ENCODE data around the gene NLGN1.

GRCh38 chr3:172586366-172586904 is 63.2 kb upstream of the TNFSF10 start:
- PRO-cap, 5 experiments: peak in 4 of 5 experiments; most common plus-strand start chr3:172586745 (in 4); most common minus-strand start chr3:172586497 (in 1)
- RAMPAGE, long total RNA, 2 experiments: no peak in any of the 2 experiments
- RRBS: no CpG with 5 or more reads among the region's 3 CpGs

- PRO-cap, 5 experiments: peak in 5 of 5 experiments; most common plus-strand start chr3:172594802 (in 4); most common minus-strand start chr3:172594714 (in 2)
- RAMPAGE, long total RNA, 2 experiments: no peak in any of the 2 experiments
- RRBS: no CpG with 5 or more reads among the region's 6 CpGs
Observed at GRCh38 chr3:172594479-172595068, 71.3 kb upstream of the TNFSF10 start.

GRCh38 chr3:172678088-172678617 is 32.7 kb downstream of the NCEH1 start:
- PRO-cap, 5 experiments: no peak in any of the 5 experiments
- RAMPAGE, long total RNA, 2 experiments: no peak in any of the 2 experiments
- RRBS: no CpG with 5 or more reads among the region's 3 CpGs

- PRO-cap, 5 experiments: no peak in any of the 5 experiments
- RAMPAGE, long total RNA, 2 experiments: no peak in any of the 2 experiments
- RRBS: no CpG with 5 or more reads among the region's 6 CpGs
Observed at GRCh38 chr3:172698735-172698996, 12.2 kb downstream of the NCEH1 start.

DNA sequence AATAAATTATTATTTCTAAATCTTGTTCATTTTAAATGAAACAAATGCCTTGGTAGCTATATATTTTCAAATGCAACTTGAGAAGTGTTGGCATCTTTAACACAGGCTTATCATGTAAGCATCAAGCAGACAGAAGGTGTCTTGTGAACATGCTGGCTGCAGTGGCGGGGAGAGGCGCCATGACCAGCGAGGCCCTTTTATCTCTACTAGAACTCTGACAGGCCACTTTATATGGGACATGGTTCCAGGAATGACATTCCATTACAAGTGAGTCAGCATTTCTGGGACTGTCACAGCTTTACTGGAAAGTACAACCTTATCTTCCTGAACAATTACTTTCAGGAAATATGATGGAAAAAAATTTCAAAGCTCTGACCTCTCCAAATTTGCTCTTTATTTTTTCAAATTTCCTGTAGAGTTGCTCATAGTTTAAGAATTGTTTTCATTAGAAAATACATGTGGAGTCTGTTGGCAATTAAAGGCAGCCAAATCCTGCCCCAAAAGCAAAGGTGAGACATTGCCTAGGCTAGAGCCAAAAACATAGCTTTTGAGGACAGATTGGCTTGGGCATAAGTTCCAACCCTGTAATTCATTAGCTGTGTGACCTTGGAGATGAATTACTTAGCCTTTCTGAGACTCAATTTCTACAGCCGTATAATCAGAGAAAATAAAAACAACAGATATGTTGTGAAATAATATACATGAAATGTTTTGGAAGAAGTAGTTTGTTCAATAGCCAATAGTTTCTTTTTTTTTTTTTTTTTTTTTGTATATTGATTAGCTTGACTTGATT is 106.7 kb downstream of the ECT2 start:
- PRO-cap, 5 experiments: peak in 1 of 5 experiments; most common minus-strand start position 199 of the sequence (in 1)
- RAMPAGE, long total RNA, 2 experiments: no peak in any of the 2 experiments
- RRBS: no CpG with 5 or more reads among the region's 4 CpGs

- PRO-cap, 5 experiments: no peak in any of the 5 experiments
- RAMPAGE, long total RNA, 2 experiments: no peak in any of the 2 experiments
- RRBS: 6% methylated on average over 31 of the region's 61 CpGs
Observed at GRCh38 chr3:173397371-173398064, at the start of gene NLGN1. NLGN1 (plus strand) TSS chr3:173397744.

- PRO-cap, 5 experiments: no peak in any of the 5 experiments
- RAMPAGE, long total RNA, 2 experiments: no peak in any of the 2 experiments
- RRBS: no CpG with 5 or more reads among the region's 8 CpGs
Observed at GRCh38 chr3:174925592-174926370, 66.6 kb downstream of the NAALADL2 start.

GRCh38 chr3:175119365-175119679 is 260.2 kb downstream of the NAALADL2 start:
- PRO-cap, 5 experiments: peak in 1 of 5 experiments; most common plus-strand start chr3:175119519 (in 1)
- RAMPAGE, long total RNA, 2 experiments: no peak in any of the 2 experiments
- RRBS: no CpG with 5 or more reads among the region's 1 CpG

DNA sequence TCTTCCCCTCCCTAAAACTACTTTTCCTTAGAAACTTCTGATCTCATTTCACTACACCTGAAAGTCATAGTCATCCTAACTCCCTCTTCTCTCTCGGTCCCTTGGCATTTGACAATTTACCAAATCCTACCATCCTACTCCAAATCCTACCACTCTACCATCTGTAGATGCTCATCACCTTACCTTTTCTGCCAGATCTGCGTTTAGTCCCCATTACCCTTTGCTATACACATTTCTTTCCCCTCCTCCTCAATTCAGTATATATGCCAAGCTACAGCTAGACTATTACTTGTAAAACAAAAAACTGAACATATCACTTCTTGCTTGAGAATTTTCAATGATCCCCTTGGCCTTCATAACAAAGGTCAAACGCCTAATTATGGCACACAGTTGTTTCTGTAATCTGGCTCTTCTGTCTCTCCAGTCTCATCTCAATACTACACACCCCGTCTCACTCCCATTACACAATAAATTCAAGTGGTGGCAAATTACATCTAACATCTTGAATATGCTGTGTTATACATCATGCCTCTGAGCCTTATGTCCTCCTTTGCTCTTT is 140.5 kb downstream of the TBL1XR1 start:
- PRO-cap, 5 experiments: no peak in any of the 5 experiments
- RAMPAGE, long total RNA, 2 experiments: no peak in any of the 2 experiments
- RRBS: no CpG with 5 or more reads among the region's 4 CpGs

- PRO-cap, 5 experiments: no peak in any of the 5 experiments
- RAMPAGE, long total RNA, 2 experiments: no peak in any of the 2 experiments
- RRBS: no CpG with 5 or more reads among the region's 4 CpGs
Observed at GRCh38 chr3:177102457-177103226, 94.6 kb downstream of the TBL1XR1 start.

- PRO-cap, 5 experiments: no peak in any of the 5 experiments
- RAMPAGE, long total RNA, 2 experiments: no peak in any of the 2 experiments
- RRBS: no CpG with 5 or more reads among the region's 4 CpGs
Observed at GRCh38 chr3:177237089-177237480, 39.8 kb upstream of the TBL1XR1 start.

DNA sequence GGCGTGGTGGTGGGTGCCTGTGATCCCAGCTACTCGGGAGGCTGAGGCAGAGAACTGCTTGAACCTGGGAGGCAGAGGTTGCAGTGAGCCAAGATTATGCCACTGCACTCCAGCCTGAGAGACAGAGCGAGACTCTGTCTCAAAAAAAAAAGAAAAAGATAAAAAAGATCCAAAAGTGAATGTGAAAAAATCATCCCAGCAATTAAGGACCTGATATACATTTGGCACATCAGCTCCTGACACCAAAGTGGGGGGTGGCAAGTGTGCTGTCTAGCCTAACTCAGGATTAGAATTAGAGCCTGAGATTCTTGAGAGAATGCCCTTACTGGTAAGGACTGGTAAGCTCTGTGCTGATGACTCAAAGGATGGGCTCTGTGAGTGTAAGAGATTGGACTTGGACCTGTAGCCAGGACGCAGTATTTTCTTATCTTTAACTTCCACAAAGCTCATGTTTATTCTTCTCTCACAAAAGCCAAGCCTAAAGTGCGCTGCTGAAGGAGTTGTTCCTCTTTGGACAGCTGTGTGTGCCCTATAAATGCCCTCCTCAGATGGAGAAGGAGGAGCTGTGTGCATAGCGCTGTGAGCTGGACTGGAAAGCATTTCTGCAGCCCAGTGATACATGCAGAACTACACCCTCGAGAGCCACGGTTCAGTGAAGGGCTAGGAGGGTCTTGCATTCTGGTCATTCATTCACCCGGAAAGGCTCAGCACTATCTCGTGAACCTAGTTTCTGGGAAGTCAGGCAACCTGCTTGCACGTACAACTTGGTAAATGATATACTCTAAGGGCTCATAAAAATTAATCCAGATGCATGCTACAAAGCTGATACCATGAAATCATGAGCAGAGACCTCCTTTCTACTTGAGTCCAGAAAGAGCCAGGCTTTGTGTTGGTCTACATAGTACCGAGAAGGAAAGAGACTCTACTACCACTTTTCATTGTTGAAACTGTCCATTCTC is 102.8 kb upstream of the TBL1XR1 start:
- PRO-cap, 5 experiments: no peak in any of the 5 experiments
- RAMPAGE, long total RNA, 2 experiments: no peak in any of the 2 experiments
- RRBS: no CpG with 5 or more reads among the region's 12 CpGs

DNA sequence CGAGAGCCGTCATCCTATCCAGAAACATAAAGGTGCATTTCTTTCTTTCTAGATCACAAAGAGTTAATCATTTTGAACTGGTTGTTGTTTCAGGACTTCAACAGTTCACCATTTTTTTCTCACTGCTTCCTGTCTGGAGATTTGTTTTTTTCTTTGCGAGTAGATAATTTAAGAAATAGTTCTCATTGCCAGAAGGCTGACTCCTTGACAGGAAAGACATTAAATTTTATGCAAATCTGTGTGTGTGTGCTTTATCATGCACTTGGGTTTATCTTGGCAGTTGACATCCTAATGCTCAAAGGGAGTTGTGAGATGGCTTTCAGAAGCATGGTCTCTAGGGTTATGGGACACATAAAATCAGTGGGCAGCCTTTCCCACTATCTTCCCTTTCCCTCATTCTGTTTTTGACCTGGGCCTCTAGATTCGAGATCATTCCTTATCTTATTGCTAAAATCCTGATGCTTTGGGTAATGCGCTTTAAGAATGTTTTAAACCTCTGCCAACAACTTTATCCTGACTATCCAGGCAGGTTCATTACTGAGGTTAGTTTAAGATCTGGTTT is 123.6 kb upstream of the TBL1XR1 start:
- PRO-cap, 5 experiments: no peak in any of the 5 experiments
- RAMPAGE, long total RNA, 2 experiments: no peak in any of the 2 experiments
- RRBS: no CpG with 5 or more reads among the region's 5 CpGs

DNA sequence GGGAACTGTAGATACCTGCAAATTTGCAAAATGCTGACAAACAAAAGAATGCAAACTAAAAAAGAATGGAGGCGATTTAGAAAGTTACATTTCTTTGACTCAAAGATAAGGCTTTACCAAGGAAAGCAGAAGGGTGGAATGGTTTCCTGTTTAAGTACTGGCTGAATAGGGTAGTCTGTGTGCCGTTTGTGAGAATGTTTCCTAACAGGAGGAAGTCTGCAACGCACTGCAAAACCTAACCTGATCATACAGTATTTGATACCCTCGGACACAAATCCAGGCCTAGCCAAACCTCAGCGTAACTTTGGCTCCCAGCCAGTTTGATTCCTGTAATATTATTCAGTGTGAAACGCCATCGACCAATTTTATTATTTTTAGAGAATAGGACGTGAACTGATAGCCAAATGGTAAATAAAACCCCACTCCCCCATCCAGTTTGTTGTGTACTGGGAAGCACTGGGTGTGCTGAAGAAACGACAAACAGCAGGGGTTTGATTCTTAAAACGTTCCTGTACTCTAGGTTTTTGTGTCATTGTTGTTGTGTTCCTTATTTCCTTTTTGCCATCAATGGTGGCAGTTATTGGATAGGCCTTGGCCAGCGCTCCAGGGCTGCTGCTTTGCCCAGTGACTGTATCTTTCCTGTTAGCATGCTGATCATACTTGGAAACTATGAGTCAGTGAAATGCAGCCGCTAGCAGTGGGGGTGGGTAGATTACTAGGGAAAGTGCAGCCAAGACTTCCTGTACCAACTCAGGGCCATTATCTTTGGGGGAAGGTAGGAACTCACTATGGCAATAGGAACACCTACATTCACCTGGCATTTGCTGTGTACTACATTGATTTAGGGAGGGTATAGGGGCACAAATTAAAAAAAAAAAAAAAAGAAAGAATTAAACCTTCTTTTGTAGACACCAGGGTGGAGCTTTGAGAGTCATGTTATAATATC is 148.1 kb upstream of the TBL1XR1 start:
- PRO-cap, 5 experiments: no peak in any of the 5 experiments
- RAMPAGE, long total RNA, 2 experiments: no peak in any of the 2 experiments
- RRBS: no CpG with 5 or more reads among the region's 12 CpGs

DNA sequence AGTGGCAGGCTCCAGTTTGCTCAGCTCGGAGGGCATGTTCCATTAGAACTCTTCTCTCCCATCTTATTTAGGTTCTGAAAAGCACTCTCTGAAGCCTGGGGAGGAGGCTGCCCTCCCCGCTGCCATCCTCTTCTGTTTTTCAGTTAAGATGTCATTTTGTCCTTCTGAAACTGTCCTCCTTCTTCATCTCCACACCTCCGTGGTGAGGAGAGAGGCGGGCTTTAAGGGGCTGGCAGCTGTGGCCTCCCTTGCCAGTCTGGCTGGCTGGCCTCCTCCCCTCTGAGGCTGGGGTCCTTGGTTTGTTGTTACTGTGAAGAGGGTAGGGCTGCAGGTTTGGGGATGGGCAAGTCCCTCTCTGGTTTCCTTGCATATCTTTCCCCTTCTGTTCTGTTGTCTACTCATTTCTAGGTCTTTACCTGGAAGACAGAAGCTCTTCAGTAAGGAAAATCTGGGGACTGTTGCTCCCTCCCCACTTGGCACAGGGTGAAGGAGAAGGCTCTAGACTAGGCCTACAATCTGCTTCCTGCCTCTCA is 226.2 kb upstream of the TBL1XR1 start:
- PRO-cap, 5 experiments: peak in 1 of 5 experiments; most common plus-strand start position 244 of the sequence (in 1)
- RAMPAGE, long total RNA, 2 experiments: no peak in any of the 2 experiments
- RRBS: no CpG with 5 or more reads among the region's 4 CpGs

- PRO-cap, 5 experiments: no peak in any of the 5 experiments
- RAMPAGE, long total RNA, 2 experiments: no peak in any of the 2 experiments
- RRBS: no CpG with 5 or more reads among the region's 7 CpGs
Observed at GRCh38 chr3:177452309-177453342, 255.3 kb upstream of the TBL1XR1 start.

GRCh38 chr3:177569964-177570231 is 372.6 kb upstream of the TBL1XR1 start:
- PRO-cap, 5 experiments: no peak in any of the 5 experiments
- RAMPAGE, long total RNA, 2 experiments: no peak in any of the 2 experiments
- RRBS: no CpG with 5 or more reads among the region's 1 CpG

- PRO-cap, 5 experiments: no peak in any of the 5 experiments
- RAMPAGE, long total RNA, 2 experiments: no peak in any of the 2 experiments
- RRBS: no CpG with 5 or more reads among the region's 9 CpGs
Observed at GRCh38 chr3:177589762-177590587, 392.7 kb upstream of the TBL1XR1 start.

GRCh38 chr3:177646835-177647117 is 449.5 kb upstream of the TBL1XR1 start:
- PRO-cap, 5 experiments: no peak in any of the 5 experiments
- RAMPAGE, long total RNA, 2 experiments: no peak in any of the 2 experiments
- RRBS: no CpG with 5 or more reads among the region's 3 CpGs

- PRO-cap, 5 experiments: no peak in any of the 5 experiments
- RAMPAGE, long total RNA, 2 experiments: no peak in any of the 2 experiments
- RRBS: no CpG with 5 or more reads among the region's 3 CpGs
Observed at GRCh38 chr3:177781626-177782105, 584.4 kb upstream of the TBL1XR1 start.

Data from liver (tissue), 9 donors.